NALM6 (cell line): ENCODE results near the gene USP9X.

GRCh38 chrX:38868664-38869696 lies 67.7 kb downstream of the MID1IP1 start:
- PRO-cap = no peak

DNA sequence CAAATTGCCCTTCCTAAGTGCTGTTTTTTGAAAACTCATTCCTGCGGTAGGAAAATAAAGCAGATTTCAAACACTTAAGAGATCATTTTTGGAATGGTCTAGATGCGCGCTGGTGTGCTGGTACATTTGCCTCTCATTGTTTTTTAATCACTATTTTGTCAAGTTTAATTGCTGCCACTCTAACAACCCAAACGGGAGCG lies 520.1 kb downstream of the BCOR start:
- PRO-cap = no peak

DNA sequence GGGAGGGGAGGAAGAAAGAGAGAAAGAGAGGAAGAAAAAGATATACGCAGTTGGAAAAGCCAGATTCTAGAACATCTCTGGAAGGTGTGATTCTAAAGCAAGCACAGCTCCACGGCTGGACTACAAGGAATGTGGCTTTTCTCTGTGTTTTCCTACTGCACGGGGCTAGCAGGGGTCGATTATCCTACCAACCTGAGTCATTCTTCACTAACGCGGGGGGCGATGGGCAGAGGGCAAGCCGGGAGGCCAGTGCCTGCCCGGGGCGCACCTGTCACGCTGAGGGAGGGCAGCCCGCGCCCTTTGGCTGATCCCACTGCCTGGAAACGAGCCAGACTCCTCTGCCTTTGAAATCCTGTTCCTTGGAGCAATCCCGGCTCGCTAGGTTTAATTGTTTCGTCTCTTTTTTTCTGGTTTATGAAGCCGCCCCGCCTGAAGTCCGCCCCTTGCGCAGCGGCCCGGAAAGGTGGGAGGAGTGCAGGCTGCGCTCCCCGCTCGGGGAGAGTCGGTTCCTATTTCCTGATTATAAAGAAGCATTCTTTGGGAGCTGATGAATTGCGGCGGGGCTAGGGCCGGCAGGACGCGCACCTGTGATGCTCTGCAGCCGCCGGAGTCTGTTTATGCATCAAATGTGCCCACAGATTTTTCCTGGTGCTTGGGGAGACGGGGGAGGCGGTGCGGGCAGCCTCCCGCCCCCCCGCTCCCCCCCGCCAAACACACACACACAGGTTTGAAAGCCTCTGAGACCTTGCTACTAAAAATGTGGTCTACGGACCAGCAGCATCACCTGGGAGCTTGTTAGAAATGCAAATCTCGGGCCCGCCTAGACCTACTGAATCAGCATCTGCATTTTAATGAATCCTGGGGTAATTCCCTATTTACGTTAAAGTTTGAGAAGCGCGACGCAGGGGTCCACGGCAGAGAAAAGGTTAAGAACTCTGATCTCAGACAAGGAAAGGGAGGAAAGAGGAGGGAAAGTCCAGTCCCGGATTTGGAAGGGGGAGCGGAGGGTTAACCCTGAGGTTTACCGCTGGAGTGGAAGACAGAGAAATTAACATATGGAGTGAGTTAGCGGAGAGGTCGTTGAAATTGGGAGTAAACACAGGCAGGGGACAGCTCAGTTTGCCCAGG lies 484.1 kb downstream of the BCOR start:
- PRO-cap = no peak

- PRO-cap = no peak
Observed at GRCh38 chrX:39730473-39730797, 367.3 kb downstream of the BCOR start.

DNA sequence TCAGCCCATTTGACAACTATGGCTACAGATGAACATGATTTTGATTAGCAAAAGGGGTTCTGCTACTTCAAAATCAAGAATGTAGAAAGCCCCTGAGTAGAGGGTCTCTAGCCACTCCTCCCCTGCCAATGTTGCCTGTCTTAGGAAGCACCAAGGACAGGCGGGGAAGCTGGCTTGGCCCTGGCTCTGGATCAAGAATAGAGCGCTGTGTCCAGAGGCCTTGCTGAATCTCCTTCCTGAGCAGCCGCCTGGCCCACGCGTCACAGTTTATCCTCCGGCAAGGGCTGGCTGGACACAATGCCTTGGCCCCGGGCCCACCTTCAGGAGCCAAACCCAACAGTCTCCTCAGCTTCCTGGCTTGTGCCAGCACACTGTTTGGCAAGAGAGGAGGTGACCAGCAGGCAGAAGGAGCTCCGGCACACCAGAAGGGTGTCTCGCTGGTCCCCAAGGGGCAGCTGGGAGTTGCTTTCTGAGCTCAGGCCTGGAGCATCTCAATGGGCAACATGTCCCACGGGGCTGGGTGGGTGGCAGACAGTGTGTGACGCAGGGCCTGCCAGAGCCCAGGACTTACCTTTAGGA lies 361.6 kb downstream of the BCOR start:
- PRO-cap = no peak

DNA sequence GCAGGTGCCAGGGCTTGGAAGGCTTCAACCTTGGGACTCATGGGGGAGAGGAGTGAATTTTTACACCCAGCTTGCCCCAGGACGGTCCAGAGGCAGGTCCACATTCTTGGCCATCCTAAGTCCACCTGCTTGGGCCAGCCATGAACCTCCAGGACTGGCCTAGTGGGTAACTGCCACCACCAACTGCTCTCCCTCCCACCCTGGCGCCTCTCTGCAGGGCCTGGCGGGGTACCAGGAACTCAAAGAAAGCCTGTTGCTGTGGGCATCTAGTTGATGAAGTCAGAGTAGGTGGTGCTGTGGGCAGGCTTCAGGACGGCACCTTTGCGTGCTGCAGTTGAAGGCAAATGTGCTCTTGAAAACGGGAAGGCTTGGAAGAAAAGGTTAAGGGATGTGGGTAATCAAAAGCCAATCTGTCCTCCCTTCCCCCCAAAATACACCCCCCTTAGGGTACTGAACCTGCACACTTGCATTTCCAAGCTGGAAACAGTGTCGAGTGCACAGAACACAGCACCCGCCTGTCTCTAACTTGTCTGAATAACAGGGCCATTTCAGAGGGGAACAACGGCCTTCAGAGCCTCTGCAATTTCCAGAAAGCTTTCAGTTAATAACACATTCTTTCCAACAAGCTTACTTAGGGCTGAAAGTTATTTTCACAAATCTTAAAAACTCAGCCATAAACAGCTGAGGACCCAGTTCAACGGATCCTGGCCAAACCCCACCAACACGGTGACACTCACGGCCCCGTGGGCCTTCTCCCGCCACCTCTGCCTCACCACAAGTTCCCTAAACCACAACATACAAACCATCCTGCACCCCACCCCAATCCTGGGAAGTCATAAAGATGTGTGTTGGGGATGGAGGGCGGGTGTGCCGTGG lies 11.8 kb downstream of the BCOR start:
- PRO-cap = no peak

GRCh38 chrX:40107743-40108841 lies 10.3 kb upstream of the BCOR start:
- PRO-cap = no peak

GRCh38 chrX:40108842-40109619 lies 11.3 kb upstream of the BCOR start:
- PRO-cap = bidirectional peak, plus-strand start at chrX:40109162, minus-strand start at chrX:40109056; bidirectional peak, plus-strand start at chrX:40109445, minus-strand start at chrX:40109365

DNA sequence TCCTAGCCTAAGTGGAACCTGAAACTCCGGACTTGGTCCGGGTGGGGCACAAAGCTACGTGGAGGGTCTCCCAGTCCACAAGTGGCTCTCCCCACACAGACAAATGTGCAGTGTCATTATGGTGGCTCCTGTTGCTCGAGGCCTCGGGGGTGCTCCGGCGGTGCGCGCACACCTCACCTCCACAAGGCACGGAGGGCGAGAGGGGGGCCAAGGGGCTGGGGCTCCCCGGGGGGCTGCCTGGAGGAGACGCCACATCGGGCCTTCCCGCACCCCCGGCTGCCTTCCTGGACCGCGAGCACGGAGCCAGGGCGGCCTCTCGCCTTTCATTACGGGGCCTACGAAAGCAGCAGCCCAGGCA lies 70.7 kb upstream of the BCOR start:
- PRO-cap = no peak

GRCh38 chrX:40176324-40176954 lies 78.7 kb upstream of the BCOR start:
- PRO-cap = bidirectional peak, plus-strand start at chrX:40176991, minus-strand start at chrX:40176712

- PRO-cap = no peak
Observed at GRCh38 chrX:40261968-40262685, 164.4 kb upstream of the BCOR start.

DNA sequence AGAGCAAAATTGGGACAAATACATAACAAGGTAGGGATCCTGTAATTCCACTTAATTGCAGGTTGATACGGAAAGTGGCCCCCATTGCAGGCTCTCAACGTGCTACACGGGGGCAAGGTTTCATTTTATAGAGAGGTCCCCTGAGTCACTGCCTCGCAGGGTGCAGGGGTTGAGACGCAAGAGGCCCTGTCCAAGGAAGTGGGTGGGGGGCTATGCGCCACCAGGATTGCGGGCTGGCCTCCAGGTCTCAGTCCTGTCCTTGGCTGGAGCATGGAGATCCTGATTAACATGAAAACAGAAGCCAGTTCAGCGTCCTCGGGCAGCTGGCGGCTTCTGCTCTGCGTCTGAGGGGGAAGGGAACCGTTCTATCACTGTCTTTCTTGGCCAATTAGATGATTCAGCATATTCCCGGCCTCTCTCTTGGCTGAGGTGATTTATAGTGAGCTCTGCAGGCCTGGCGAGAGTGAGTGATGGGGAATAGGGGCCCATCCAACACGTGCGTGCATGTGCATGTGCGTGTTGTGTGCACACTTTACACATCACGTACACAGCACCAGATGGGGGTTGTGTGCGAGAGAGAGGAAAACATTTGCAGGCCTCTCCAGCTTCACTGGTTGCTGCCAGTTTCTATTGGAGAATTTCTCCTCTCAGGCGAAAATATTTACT lies 145.9 kb upstream of the ATP6AP2 start:
- PRO-cap = no peak

GRCh38 chrX:40484753-40485053 lies 96.1 kb upstream of the ATP6AP2 start:
- PRO-cap = no peak

DNA sequence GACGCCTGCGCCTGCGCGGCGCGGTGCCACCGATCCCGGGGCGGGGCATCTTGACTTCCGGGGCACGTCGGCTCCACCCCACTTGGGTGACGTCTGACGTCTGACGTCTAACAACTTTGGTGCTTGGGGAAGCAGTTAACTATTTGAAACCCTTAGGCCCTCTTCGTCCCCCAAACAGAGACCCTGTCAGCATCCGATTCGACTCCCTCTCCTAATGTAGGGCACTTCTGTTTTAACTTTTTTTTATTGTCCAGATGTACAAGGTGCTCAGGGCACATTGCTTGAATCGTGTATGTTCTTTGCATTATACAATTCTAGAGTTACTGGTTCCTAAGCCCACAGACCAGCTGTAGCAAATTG lies 244 bp upstream of the CXorf38 start:
- PRO-cap = bidirectional peak, plus-strand start at position 106 of the sequence, minus-strand start outside the sequence

DNA sequence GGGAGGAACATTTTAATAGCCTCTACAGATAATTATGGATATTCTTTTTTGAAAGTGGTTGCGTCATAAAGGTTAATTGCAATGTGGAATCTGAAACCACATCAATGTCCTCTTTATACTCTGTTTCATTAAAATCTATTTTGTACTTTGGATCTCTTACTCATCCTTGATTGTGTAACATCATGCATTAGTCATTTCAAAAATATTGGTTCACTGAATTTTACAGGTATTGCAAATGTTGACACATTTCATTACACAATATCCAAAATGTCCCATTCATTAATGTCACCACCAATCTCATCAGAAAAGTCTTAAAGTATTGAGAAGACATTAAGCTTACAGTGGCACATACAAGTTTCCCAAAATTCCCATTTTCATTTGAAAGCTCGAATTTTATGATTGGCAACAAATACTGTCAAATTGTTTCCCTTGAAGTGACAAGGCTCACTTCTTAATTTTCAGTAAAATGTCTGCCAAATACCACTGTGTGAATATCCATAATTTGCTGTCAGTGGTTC lies 62.6 kb upstream of the USP9X start:
- PRO-cap = no peak

DNA sequence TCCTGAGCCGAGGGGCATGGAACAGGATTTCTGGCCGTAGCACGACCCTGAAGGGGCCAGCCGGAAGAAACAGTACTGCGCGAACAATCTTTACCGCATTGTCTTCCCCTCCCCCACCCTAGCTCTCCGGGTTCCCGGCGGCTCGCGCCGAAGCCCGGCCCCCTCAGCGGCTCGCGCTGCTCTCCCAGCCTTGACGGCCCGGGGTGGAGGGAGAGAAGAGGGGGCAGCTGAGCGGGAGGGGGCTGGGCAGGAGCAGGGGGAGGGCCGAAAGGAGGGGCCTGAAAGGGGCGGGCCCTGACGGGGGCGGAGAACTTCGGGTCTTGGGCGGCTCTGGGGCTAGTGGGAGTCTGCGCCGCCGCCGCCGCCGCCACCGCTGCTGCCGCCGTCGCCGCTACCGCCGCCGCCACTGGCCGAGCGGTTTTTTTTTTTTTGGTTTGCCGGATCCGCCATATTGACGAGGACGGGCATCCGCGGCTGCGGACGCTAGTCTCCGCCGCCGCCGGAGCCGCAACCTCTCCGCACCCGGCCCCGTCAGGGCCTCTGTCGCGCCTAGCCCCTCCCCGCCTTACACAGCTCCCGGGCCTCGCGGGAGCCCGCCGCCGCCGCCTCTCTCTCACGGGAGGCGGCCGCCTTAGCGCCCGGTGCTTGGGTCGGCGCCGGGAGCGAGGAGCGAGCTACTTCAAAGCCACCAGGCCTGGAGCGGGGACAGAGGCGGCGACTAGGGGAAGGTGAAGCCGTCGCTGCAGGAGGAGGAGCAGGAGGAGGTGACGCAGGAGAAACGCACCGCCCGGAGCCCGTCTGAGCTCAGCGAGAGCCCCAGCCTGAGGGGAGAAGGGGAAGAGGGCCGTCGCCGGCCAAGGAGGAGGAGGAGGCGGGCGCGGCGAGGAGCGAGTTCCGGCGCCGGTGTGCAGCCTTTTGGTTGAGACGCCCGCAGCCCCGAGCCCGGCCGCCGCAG lies at the start of gene USP9X:
Gene USP9X, plus strand, starts transcription at position 433 of the 955 bp plus-strand sequence.
- PRO-cap = bidirectional peak, plus-strand start at position 310 of the sequence, minus-strand start at position 126 of the sequence; bidirectional peak, plus-strand start at position 857 of the sequence, minus-strand start at position 542 of the sequence

- PRO-cap = no peak
Observed at GRCh38 chrX:41265497-41266343, 68.2 kb upstream of the DDX3X start.

GRCh38 chrX:41332324-41333033 lies 1.5 kb upstream of the DDX3X start:
- PRO-cap = unidirectional peak, plus-strand start at chrX:41332470; unidirectional peak, plus-strand start at chrX:41332727

DNA sequence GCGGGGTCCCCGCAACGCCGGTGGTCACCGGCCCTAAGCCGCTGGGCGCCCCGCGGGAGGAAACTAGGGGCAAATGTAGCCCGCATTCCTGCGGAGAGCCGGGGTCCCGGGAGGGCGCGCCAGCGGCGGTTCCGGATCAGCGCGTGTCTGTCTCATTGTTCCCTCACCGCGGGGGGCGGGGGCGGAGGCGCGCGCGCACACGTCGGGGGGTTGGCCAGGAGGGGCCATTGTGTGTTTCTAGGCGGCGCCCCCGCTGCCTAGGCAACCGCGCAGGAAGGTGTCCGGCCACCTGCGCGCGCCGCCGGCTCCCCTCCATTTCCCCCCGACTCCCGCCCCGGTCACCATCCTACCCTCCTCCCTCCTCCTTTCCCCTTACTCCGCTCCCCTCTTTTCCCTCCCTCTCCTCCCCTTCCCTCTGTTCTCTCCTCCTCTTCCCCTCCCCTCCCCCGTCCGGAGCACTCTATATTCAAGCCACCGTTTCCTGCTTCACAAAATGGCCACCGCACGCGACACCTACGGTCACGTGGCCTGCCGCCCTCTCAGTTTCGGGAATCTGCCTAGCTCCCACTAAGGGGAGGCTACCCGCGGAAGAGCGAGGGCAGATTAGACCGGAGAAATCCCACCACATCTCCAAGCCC lies 809 bp upstream of the DDX3X start:
- PRO-cap = bidirectional peak, plus-strand start at position 264 of the sequence, minus-strand start at position 149 of the sequence; bidirectional peak, plus-strand start at position 542 of the sequence, minus-strand start at position 495 of the sequence

DNA sequence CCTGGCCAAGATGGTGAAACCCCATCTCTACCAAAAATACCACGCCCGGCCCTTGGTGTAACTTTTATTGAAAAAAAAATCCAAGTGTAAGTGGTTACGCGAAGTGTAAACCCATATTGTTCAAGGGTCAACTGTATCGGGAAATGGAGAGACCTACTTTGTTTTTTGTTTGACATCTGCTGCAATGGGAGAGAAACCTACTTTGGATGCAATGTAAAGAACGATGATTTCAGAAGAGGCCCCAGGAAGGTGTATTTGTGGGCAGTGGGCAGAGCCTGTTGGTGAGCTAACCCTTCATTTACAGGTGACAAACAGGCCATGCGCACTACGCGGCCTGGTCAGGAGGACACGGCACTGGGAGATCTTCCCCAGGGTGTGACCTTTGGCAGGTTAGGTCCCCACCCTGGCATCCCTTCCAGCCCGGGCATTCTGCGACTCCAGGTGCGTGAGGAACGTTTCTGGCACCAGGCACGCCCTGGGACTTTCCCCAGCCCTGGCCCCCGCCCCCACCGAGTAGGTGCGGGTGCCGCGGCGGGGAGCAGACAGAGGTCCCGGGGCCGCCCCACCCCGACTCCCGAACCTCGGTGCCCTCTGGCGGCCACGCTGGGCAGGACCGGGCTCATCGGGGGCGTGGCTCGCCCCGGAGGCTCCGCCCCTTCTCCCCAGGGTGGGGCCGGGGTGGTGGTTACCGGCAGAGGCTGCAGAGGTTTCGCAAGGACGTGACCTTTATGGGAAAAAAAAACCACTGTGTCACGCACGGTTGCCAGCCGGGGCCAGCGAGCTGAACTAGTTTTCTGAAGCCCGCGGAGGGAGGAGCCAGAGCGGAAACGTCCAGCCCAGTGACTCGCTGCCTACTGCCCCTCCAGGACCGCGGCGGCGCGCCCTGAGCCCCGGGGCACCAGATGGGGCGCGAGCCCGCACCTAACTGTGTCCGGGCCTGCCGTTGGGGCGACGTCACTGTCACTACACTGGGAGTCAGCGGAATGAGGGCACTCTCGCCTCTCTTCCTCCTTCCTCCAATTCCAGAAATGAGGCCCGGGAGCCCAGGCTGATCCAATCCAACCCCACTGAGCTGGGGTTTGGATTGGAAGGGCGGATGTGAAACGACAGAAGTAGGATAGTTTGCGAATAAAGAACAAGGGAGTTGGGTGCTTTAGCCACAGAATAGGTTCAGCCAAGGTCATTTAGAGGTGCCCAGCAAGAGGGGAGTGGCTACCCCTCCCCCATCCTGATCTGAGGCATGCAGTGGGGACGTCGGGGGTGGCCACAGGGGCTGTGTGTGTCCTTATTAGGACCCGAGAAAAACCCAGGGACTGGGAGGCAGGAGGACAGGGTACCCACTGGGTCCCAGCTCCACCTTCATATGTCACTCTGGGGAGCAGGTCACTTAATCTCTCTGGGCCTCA lies 4.9 kb upstream of the NYX start:
- PRO-cap = no peak